Occipital lobe (tissue), 2 donors: ENCODE measurements around a stretch of chr9.

- RAMPAGE, long total RNA: no peak
Observed at GRCh38 chr9:124793095-124793443, 16.1 kb downstream of the OLFML2A start.

DNA sequence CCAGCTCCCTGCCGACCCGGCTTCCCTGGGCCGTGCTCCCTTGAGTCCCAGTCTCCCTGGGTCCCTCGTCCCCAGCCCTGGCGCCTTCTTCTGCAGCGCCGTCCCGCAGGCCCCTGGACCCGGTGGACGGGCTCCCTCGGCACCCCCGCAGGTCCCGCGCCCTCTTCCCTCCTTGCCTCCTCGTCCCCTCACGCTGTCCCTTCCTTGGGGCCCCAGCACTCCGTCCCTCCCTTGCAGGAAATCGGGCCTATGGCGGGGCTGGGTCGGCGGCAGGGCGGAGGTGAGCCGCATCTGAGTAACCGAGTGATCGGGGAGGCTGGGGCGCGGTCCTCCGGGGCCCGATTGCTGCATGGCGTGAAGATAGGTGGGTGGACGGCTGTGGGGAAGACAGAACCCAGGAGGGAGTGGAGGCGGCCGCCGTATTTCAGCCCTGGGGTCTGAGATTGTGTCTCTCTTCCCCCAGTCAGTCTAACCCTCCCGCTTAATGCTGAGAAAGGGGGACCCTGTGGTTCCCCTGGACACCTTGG lies 7.7 kb downstream of the ARPC5L start:
- RAMPAGE, long total RNA: no peak

- RAMPAGE, long total RNA: no peak
Observed at GRCh38 chr9:124894100-124894668, 32.3 kb downstream of the ARPC5L start.

DNA sequence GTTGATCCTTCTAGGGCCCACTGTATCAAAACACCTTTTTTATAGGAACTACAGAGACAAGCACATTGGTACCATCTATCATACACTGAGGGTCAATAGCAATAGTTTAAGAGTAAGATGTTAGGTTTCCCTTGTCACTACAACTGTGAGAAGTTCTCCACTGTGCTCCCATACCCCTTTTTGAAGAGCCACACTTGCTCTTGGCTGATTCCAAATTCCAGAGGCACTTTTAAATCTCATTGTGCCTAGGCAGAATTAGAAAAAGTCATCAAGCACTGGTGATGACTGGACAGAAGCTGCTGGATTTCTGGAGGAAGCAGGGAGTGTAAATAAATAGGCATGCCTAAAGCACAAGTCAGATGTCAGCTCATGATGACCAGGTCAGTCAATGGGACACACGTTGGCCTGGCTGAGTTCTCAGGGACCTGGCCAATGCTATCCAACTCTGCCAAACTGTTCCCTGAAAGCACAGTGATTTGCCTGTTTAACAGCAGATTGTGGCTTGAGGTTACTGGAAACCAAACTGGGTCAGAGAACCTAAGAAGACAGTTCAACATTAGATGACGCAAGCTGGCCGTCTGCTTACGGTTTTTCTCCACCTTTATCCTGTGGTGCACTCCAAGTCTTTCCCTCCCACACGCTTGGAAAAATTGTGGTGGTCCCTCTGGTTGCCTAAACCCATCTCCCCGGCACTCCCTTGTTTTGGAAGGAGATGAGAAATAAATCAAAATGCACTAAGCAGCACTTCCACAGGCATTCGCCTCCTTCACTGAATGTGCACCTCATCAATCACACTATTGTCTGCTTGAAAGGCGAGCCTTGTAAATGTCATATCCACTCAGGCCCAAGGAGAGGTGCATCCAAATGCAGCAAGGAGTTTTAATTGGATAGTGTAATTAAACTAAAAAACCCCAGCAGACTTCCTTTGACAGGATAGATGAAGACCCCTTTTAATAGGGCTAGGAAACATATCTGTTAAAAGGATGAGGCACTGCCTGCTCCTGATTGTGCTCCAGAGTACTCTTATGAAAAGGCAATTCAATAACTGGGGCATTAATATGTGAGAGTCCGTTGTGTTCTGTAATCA lies 199.3 kb downstream of the GAPVD1 start:
- RAMPAGE, long total RNA: no peak

- RAMPAGE, long total RNA: no peak
Observed at GRCh38 chr9:125475315-125475860, 213.8 kb downstream of the GAPVD1 start.

- RAMPAGE, long total RNA: no peak
Observed at GRCh38 chr9:125493340-125493923, 213.6 kb downstream of the MAPKAP1 start.

DNA sequence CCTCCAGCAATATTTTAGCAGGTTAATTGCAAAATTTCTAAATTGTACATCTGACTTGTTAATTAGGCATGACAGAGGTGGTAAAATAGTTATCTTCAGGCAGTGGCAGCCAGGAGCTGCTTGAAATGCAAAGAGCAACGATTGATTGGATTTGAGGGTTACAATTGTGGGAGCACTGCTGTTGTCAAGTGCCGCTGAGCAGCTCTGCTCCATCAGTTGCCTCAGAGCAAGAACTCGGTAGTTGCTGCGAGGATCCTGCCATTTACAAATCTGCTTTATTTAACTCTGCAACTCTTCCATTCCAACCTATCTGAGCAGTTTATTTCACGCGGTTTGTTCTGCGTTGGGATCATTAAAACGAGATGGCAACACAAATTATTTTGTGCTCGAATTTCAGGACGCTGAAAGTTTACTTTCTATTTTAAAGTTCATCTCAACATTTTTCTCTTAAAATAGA lies 12.6 kb downstream of the PBX3 start:
- RAMPAGE, long total RNA: no peak

DNA sequence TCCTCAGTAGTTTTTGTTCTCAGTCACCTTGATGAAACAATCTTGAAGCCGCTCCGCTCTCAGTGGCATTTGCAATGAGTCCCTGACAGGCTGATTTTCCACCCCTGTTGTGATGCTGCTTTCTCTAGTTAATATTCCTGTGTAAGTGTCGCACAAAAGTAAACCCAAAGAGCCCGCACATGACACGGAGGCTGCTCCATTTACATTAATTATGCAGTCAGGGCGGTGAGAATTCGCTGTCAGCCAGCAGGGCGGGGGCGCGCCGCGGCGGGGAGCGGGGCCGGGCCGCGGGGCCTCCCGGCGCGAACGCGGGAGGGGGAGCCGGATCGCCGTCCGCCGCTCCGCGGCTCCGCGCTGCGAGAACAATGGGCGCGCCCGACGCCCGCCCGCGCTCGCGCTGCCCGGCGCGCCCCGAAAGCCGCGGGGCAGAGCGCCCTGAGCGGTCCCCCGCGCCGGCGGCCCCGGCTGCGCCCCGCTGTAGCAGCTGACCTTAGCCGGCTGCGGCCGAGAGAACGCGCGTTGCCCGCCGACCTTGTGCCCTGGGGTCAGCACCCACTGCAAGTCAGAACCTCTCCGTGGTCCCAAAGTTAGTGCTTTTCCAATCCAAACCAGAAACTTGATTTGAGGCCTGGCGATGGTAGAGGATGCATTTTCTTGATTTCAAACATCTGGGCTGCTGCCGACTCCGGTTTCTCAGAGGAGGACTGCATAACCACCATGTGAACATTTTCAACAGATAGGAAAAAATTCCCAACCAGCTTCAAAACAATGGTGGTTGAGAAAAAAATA lies 142.5 kb downstream of the PBX3 start:
- RAMPAGE, long total RNA: no peak

DNA sequence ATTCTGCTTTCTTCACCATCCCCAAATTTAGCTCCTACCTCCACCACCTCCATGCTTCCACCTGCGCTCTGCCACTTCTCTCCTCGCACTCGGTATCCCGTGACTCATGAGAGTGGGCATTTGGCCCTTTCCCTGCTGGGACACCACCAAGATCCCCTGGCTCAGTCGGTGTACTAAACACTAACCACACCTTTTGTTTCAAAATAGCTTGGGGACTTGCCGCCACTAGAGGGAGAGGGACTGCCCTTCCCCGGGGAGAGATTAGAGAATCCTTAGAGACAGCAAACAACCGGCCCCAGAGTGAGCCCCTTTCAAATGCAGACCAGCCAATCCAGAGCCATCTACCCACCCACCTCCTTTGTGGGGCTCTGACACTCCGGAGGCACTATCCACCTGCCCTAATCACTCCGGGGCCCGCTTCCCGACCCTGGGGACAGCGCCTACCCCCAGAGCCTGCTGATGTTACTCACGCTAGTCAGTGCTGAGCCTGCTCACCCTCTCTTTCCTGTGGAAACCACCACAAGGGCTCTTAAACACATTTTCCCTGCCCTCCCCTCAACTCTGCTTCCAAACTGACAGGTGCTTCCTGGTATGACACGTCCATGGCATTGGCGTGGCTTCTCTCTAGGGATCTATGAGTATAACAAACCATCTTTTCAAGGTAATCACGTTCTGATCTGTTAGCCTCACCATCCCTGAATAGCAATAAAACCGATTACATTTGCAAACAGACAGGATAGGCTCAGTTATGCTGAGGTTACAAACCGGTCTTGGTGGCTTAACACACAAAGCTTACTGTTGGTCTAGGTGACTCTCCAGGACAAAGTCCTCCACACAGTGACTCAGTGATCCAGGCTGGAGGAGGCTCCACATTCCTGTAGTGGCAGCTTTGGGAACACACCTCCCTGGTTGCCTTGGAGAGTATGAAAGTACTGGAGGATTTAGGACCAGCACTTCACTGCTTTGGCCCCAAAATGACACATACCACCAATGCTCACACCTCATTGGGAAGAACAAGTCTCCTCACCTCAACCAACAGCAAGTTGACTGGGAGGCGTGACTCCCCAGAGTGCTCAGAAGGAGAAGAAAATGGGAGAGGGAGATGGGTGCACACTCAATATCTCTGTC lies 180.1 kb upstream of the MVB12B start:
- RAMPAGE, long total RNA: no peak

DNA sequence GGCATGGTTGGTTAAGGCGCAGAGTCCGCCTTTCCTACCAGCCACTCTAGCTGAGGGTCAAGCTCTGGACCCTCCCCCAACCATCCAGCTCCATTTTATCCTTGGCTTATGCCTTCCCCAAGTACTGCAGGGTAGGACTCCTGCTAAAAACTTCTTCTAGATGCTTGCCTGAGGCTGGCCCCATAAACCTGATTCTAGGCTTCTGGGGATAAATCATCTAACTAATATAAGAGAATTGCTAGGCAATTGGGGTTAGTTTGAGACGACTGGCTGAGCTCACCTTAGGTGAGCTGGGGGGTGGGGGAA lies 730 bp upstream of the MVB12B start:
- RAMPAGE, long total RNA: no peak

DNA sequence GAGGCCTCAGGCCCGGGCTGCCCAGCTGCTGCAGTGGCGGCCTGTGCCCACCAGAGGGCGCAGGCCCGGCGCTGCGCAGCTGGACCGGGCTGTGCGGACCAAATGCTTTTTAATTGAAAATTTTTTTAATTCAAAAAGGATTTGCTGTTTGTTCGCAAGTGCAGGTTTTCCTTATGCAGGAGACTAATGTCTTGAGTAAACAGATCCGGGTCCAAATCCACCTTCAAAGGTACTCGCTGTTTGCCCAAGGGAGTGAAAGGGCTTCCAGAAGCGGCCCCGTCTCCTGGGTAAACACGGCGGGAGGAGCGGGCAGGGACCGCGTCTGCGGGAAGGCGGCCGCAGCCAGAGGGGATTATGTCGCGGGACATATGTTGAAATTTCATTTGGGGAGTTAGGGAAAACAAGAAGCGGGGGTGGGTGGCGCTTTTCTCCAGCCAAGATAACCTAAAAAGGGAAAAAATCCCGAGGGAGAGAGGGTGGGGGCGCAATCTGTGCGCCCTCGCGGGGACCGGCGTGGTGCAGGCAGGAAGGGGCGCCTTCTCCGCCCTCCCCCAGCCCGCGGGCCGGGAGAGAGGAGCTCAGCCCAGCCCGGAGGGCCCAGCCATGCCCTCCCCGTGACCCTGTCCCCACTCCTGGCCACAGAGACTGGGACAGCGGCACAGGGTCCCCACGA lies 114.3 kb upstream of the LMX1B start:
- RAMPAGE, long total RNA: no peak

GRCh38 chr9:126514035-126514769 lies 99.5 kb upstream of the LMX1B start:
- RAMPAGE, long total RNA: no peak

GRCh38 chr9:126587140-126587605 lies 26.6 kb upstream of the LMX1B start:
- RAMPAGE, long total RNA: no peak

GRCh38 chr9:126861716-126861915 lies 1.2 kb downstream of the ZBTB34 start:
- RAMPAGE, long total RNA: no peak

- RAMPAGE, long total RNA: no peak
Observed at GRCh38 chr9:126993888-126994689, 79.5 kb downstream of the RALGPS1 start.

GRCh38 chr9:127121222-127121882 lies 1.1 kb downstream of the ANGPTL2 start:
- RAMPAGE, long total RNA: no peak

- RAMPAGE, long total RNA: no peak
Observed at GRCh38 chr9:127130986-127132103, 8.9 kb upstream of the ANGPTL2 start.

DNA sequence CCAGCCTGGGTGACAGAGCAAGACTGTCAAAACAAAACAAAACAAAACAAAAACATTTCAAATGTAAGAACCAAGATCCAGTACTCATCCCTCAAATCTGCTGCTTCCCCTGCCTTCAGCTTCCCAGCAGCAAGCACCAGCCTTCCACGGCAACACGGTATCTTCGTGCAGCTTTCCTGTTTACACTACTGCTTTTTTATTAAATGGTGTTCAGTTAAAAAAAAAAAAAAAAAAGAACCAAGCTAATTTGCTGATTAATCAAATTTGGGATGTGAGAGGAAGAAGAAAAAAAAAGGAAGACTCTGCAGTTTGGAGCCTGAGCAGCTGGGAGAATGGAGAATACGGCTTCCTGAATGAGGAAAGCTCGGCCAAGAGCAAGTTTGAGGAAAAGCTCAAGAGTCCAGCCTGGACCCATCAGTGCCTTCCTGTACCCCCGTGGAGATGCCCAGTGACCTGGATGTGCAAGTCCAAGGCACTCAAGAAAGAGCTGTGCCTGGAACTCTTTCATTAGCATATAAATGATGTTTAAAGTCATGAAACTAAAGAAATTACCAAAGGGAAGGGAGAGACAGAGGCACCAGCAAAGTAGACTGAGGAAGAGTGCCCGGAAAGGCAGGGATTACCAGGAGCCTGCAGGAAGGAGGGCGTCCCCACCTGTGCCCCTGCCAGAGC lies 27.9 kb upstream of the SLC2A8 start:
- RAMPAGE, long total RNA: no peak

- RAMPAGE, long total RNA: no peak
Observed at GRCh38 chr9:127449325-127450352, 1.6 kb downstream of the RPL12 start.

- RAMPAGE, long total RNA: no peak
Observed at GRCh38 chr9:127451713-127452693, 693 bp downstream of the LRSAM1 start.